Smooth muscle cell (in vitro differentiated cells): ENCODE measurements around a stretch of chr4.

GRCh38 chr4:3520095-3520979 lies 11.9 kb downstream of the LRPAP1 start:
- RAMPAGE, long total RNA, result no peak

DNA sequence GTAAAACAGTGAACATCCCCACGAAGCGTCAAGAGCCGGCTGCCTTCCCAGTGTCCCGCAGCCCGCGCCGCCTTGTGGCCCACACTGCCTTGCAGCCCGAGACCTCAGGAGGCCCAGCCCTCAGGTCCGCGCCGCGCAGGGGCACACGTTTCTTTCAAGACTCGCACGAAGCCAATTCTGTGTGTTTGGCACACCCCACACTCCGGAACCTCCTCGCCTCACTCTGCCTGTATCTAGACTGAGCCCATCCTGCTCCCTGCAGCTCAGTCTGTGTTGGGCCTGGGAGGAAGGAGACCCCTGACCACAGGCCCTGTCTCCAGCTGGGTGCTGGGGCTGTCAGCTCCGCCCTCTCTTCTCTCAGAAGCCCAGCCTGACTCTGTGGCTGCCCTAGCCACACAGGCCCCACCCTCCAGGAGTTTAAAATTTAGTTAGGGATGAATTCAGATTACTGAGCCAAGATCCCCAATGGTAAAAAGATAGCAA lies 5.7 kb downstream of the LRPAP1 start:
- RAMPAGE, long total RNA, result no peak

- RAMPAGE, long total RNA, result no peak
These were observed 98.5 kb upstream of the LRPAP1 start for GRCh38 chr4:3630732-3631121.

DNA sequence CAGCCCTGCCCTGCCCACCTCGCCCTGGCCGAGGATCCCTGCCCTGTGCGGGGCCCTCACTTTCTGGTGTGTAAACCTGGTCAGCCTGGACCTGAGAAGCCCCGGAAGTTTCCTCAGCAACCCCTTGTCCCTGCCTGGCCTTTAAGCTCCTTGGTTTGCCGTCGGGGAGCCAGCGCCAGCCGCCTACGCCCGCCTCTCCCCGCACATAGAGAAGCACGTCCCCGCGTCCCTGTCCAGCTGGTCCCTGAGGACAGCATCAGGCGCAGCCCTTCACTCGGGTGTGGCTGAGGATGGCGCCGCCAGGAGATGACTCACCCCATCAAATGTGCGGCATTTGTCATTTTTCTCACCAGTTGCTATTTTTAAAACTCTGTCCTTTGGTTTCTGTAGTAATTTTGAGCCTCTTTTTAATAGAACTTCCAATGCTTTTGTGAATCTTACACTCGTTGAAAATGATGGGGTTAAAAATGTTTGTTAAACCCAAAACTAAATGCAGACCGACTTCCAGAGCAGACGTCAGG lies 113.1 kb upstream of the LRPAP1 start:
- RAMPAGE, long total RNA, result no peak

DNA sequence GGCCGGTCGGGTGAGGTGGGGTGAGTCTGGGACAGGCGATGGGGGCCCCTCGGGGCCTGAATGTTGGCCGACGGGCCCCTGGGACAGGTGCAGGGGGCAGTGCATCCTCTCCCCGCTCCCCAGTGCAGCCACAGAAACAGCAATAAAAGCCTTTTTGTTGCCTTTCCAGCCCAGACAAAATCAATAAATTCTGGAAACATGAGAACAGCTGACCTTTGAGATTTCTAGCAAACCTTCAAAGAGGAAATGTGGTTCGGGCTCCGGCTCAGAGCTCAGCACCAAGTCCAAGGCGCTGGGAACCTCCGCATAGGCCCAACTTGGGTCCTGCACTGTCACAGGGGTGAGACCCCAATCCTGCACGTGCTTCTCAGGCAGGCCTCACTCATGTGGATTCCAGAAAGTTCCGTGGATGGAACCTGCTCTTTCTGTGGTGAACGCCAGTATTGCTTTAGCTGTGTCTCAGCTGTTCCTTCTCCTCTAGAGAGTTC lies 18.5 kb downstream of the ADRA2C start:
- RAMPAGE, long total RNA, result no peak

- RAMPAGE, long total RNA, result no peak
These were observed 20.0 kb downstream of the ADRA2C start for GRCh38 chr4:3786084-3786620.

DNA sequence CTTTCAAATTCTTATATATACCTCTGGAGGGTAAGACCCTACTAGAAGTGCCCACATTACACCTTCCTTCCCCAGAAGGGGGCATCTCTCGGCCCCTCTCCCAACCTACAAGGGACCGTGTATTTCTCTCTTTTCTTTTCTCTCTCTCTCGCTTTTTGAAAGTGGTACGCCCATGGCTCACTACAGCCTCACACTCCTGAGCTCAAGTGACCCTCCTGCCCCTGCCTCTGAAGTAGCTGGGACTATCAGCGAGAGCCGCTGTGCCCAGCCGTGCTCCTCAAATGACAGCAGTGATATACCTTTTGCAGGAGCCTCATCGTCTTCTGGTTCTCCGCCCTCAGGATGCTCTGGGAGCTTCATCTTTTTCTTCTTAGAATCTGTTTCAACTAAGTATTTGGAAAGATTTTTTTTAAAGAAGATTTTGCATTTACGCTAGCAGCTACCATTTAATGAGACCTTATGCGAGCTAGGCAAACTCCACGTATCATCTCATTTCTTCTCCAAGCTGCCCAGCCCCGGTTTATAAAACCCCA lies 16.6 kb downstream of the LYAR start:
- RAMPAGE, long total RNA, result no peak

DNA sequence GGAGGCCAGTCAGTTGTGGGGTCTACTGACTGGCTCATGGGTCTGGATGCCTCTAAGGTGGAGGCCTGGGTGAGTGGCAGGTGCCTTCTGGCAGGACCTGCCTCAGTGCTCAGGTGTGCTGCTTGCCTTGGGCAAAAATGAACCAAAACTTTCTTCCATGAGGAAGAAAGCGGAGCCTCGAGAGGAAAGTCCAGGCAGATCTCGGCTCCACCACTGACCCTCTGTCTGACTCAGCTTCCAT lies 144.1 kb upstream of the STX18 start:
- RAMPAGE, long total RNA, result no peak

DNA sequence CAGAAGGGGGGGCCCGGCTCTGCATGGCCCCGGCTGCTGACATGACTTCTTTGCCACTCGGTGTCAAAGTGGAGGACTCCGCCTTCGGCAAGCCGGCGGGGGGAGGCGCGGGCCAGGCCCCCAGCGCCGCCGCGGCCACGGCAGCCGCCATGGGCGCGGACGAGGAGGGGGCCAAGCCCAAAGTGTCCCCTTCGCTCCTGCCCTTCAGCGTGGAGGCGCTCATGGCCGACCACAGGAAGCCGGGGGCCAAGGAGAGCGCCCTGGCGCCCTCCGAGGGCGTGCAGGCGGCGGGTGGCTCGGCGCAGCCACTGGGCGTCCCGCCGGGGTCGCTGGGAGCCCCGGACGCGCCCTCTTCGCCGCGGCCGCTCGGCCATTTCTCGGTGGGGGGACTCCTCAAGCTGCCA lies 414 bp downstream of the MSX1 start:
- RAMPAGE, long total RNA, result no peak

- RAMPAGE, long total RNA, result no peak
These were observed 37.3 kb downstream of the CYTL1 start for GRCh38 chr4:4982005-4982334.

DNA sequence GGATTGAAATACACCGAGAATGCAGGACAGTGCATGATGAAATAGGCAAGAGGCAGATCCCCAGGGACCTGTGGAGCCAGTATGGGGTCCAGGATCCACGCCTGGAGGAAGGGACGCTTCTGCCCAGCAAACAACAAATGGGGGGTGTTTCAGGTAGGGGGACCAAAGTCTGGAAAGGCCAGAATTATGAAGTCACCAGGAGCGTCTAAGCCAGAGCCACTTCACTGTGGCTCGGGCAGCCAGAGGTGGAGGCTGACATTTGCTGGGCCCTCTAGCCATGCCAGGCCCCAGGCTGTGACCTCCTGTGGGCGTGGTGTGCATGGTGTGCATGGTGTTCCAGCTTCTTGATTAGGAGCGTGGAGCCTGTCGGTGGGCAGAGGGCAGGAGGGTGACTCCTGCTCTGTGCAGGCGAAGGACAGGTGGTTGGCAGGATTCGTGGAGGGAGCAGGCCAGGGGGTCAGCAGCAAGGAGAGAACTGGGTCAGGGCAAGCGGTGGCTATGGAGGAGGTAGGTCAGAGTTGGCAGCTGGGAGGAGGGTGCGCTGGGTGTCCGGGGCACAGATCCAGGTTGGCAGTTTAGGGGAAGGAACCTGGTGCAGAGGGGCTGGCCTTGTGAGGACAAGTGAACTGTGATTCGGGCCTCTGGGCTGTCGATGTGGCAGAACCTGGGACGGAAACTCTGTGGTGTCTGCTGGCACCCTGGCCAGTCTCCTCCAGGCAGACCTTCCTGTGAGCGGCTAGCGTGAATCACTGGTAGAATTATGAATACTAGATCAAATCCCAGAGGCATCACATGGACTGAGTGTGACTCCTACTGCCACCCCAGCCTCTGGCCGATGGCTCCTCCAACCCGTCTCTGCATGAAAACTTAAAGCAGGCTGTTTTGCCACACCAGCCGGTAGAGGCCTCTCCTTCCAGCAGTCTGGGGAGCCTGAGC lies 19.9 kb downstream of the EVC start:
- RAMPAGE, long total RNA, result no peak

- RAMPAGE, long total RNA, result no peak
These were observed 87.4 kb downstream of the EVC start for GRCh38 chr4:5798414-5798868.

DNA sequence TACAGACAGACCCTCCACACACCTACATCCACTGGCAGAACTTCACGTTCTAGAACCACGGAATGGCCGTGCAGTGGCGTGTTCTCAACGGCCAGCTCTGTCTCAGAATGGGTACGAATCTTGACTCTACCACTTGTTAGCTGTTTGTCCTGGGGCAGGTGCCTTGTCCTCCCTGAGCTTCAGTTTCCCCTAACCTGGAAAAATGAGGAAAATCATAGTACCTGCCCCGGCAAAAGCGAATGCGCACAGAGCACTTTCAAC lies 61.8 kb downstream of the JAKMIP1 start:
- RAMPAGE, long total RNA, result no peak

- RAMPAGE, long total RNA, result no peak
These were observed 3.5 kb downstream of the WFS1 start for GRCh38 chr4:6273078-6273536.

GRCh38 chr4:6730491-6731394 lies 14.8 kb downstream of the BLOC1S4 start:
- RAMPAGE, long total RNA, result no peak

- RAMPAGE, long total RNA, result no peak
These were observed 20.9 kb upstream of the KIAA0232 start for GRCh38 chr4:6761469-6762210.

DNA sequence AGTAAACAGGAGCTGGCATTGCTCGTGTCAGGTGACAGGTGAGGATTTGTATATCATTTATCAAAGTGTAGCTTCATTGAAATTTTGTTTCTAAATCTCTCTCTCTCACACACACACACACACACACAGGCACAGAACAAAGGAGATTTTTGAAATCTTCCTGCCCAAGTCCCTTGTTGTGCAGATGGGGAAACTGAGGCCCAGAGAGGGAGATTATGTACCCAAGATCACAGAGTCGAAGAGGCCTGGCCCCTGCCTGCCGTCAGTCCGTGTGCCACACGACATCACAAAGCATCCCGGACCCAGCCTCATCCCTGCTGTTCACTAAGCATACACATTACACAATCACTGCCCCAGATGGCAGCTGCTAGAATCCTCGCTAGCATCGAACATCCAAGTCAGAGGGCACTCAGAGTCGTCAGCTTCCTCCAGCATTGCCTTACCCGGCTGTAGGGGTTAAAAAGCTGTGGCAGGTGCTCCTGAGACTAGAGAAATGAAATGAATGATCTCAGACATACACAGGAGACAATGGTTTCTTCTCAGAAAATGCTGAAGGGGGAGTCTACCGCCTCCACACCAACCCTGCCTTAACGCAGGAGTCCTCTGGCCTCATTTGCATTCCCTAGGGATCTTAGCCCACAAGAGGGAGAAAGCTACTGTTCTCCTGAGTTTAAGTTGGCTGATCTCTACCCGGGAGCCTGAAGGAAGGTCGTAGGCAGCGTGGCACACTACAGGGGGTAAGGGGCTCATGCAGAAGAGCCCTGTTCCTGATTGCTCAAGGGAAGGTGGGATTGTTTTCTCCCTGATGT lies 2.9 kb upstream of the KIAA0232 start:
- RAMPAGE, long total RNA, result no peak

- RAMPAGE, long total RNA, result no peak
These were observed 11.7 kb downstream of the KIAA0232 start for GRCh38 chr4:6793827-6794997.

GRCh38 chr4:6795739-6796535 lies 13.4 kb downstream of the KIAA0232 start:
- RAMPAGE, long total RNA, result no peak

GRCh38 chr4:6823924-6824769 lies 41.6 kb downstream of the KIAA0232 start:
- RAMPAGE, long total RNA, result no peak